GM12878 (cell line): ENCODE measurements around a stretch of chr5.

DNA sequence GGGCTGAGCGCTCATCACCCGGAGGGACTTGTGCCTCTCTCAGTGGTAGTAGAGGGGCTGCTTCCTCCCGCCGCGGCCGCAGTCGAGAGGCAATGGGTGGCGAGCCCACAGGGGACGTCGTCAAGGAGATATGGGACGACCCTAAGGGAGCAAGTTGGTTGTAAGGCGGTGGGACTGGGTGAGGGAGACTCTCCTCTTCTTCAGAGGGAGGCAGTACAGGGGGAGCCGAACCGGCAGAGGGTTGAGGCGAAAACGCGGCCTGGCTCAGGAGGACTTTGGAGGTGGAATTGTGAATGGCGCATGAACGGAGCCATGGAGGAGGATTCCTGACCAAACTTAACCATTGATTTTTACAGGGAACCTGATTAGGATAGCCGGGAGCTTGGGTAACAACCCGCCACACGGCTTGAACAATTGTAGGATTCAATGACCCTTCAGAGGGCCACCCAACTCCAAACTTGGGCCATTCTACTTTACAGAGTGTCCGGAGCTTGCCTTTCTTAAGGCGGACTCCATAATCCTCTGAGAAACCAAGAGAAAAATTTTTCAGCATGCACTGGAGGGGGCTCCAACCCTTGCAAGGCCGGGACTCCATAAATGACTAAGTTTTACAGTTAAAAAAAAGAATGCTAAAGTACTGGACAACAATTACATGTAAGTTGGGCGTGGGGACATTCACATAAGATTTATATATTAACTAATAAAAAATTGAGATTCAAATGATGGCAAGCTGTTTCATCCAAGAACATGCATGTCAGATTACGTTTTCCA is 19.5 kb upstream of the RHOBTB3 start:
- RAMPAGE, long total RNA: no peak
- RRBS, 2 experiments: no CpG with 5 or more reads among the region's 27 CpGs
CAGE:
- cytosol, long polyA minus RNA: no peak
- cytosol, long polyA plus RNA: no peak
- long polyA plus RNA: no peak
- nucleolus, long total RNA: no peak
- nucleus, long polyA plus RNA: no peak
- nucleus, long total RNA: no peak

GRCh38 chr5:95768738-95769038 is 37.6 kb downstream of the RHOBTB3 start:
- RAMPAGE, long total RNA: no peak
- RRBS, 2 experiments: no CpG with 5 or more reads among the region's 8 CpGs
CAGE:
- cytosol, long polyA minus RNA: no peak
- cytosol, long polyA plus RNA: no peak
- long polyA plus RNA: no peak
- nucleolus, long total RNA: no peak
- nucleus, long polyA plus RNA: no peak
- nucleus, long total RNA: no peak

GRCh38 chr5:95843620-95844652 is 21.4 kb upstream of the GLRX start:
- RAMPAGE, long total RNA: no peak
- RRBS, 2 experiments: no CpG with 5 or more reads among the region's 12 CpGs
CAGE:
- cytosol, long polyA minus RNA: no peak
- cytosol, long polyA plus RNA: no peak
- long polyA plus RNA: no peak
- nucleolus, long total RNA: no peak
- nucleus, long polyA plus RNA: no peak
- nucleus, long total RNA: no peak

GRCh38 chr5:95853423-95854053 is 31.0 kb upstream of the GLRX start:
- RAMPAGE, long total RNA: no peak
- RRBS, 2 experiments: no CpG with 5 or more reads among the region's 3 CpGs
CAGE:
- cytosol, long polyA minus RNA: no peak
- cytosol, long polyA plus RNA: no peak
- long polyA plus RNA: no peak
- nucleolus, long total RNA: no peak
- nucleus, long polyA plus RNA: no peak
- nucleus, long total RNA: no peak

GRCh38 chr5:95869906-95870784 is 47.6 kb upstream of the GLRX start:
- RAMPAGE, long total RNA: no peak
- RRBS, 2 experiments: no CpG with 5 or more reads among the region's 3 CpGs
CAGE:
- cytosol, long polyA minus RNA: no peak
- cytosol, long polyA plus RNA: no peak
- long polyA plus RNA: no peak
- nucleolus, long total RNA: no peak
- nucleus, long polyA plus RNA: no peak
- nucleus, long total RNA: no peak

DNA sequence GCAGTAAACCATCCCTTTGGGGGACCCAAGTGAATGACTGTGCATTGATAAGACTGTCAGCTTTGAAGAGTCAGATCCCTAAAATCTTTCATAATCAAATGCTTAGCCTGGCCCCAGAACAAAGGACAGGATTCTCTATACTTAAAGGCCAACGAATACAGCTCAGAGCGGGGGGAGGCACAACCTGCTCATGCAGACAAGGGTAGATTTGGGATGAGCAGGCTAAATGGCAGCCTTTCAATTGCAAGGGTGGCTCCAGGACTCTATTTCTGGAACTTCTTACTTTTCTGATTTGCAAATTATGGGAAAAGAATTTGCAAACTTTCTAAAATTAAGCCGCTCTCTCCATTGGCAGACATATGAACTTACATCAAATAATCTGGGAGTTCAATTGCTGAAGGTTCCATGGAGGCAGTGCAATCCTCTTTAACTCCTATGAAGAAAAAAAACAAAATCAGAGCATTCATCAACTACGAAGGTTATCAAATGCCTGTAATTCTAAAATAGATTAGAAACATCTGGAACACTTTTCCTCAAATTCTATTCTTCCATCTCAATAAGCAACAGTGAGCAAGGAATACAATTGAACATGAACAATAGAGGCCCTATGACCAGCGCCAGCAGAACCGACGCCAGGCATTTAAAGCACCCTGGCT is 66.3 kb downstream of the ELL2 start:
- RAMPAGE, long total RNA: no peak
- RRBS, 2 experiments: no CpG with 5 or more reads among the region's 7 CpGs
CAGE:
- cytosol, long polyA minus RNA: no peak
- cytosol, long polyA plus RNA: no peak
- long polyA plus RNA: no peak
- nucleolus, long total RNA: no peak
- nucleus, long polyA plus RNA: no peak
- nucleus, long total RNA: no peak

DNA sequence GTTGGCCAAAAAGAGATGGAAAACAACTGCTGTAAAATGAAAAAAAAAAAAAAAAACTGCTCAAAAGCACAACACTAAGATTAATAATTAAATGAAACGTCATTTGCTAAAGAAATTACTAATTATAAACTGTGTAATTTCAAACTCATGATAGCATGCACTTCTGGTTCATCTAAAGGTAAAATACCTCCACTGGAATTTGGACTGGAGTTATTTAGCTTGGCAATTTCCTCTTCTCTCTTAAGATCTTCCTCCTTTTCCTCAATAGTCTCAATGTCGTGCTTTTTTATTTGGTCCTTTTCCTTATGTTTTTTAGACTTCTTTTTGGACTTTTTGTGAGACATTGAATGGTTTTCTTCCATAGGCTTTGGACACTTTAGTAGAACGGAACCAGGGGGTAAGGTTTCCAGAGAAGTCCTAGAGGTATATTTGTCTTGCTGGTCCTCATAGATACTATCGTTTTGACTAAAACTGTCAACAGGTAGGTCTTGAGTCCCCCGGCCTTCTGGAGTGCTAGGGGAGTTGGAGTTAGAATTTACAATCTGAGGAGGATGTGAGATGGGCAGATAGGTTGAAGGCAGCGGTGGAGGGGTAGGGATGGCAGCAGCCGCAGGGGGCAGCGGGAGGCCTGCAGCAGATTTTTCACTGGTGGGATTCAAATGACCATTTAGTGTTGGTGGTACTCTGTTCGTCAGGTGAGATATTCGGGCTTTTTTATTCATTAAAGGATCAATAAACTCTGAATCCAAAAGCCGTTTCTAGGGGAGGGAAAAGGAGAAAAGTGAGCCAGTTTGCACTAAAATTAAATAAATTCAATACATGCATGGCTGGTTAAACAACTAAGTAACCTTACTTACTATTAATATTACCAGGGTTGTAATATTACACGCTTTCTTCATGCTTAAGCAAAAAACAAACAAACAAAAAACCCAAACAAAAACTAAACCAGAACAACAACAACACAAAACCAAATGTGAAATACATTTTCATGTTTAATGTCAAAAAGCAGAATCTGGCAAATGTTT is 63.3 kb downstream of the ELL2 start:
- RAMPAGE, long total RNA: no peak
- RRBS, 2 experiments: no CpG with 5 or more reads among the region's 12 CpGs
CAGE:
- cytosol, long polyA minus RNA: start-site peak on the minus strand centred at position 962 of the sequence, 8 bp wide, 20 reads
- cytosol, long polyA plus RNA: no peak
- long polyA plus RNA: no peak
- nucleolus, long total RNA: no peak
- nucleus, long polyA plus RNA: no peak
- nucleus, long total RNA: no peak

DNA sequence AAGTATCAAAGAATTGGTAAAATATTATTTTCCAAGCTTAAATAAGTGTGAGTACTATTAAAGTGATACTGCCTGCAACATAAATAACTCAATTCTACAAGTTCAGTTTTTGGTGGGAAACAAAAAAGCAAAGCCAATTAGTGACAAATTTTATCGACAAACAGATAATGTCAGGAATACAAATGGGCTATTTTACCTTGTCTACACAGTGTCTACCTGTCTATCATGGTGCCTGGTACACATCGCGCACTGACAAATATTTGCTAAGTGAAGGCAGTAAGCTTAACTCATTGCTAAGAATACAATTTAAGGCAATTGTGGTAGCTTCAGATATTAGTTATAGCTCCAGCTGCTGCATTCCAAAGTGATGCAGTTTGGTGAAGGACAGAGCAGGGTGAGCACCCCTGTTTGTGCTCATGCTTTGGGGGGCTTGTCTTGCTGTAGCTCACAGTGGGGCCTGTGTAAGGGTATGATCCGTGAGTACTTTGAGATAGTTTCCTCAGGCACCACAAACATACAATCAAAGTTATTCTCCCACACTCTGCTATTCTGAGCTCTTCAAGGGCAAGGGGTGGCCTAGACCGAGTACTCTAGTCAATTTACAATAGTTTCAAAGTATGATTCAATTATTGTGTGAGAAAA is 24.8 kb downstream of the ELL2 start:
- RAMPAGE, long total RNA: no peak
- RRBS, 2 experiments: no CpG with 5 or more reads among the region's 5 CpGs
CAGE:
- cytosol, long polyA minus RNA: no peak
- cytosol, long polyA plus RNA: no peak
- long polyA plus RNA: no peak
- nucleolus, long total RNA: no peak
- nucleus, long polyA plus RNA: no peak
- nucleus, long total RNA: no peak

DNA sequence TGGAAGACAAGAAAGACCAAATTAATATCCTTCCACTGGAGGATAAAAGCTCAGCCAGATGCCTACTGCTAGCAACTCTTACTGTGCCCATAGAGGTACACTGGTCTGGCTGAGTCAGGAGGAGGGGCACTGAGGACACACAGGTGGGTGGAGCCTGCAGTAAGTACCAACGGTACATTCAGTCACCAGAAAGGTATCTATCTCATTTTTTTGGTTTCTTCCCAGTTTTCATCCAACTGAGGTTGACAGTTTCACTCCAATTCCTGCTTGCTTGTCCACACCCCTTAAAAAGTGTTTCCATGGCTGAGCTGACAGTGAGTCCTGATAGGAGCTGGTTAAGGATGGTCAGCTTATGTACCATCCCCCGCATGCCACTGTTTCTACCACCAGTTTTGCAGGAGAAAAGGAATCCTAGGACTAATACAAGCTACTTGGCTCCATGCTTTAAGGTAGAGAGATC is 3.3 kb downstream of the ELL2 start:
- RAMPAGE, long total RNA: no peak
- RRBS, 2 experiments: no CpG with 5 or more reads among the region's 2 CpGs
CAGE:
- cytosol, long polyA minus RNA: no peak
- cytosol, long polyA plus RNA: no peak
- long polyA plus RNA: no peak
- nucleolus, long total RNA: no peak
- nucleus, long polyA plus RNA: no peak
- nucleus, long total RNA: no peak

GRCh38 chr5:95962693-95963155 is 1.1 kb upstream of the ELL2 start:
- RAMPAGE, long total RNA: no peak
- RRBS, 2 experiments: no CpG with 5 or more reads among the region's 6 CpGs
CAGE:
- cytosol, long polyA minus RNA: no peak
- cytosol, long polyA plus RNA: no peak
- long polyA plus RNA: no peak
- nucleolus, long total RNA: no peak
- nucleus, long polyA plus RNA: no peak
- nucleus, long total RNA: no peak

- RAMPAGE, long total RNA: no peak
- RRBS, 2 experiments: no CpG with 5 or more reads among the region's 1 CpG
CAGE:
- cytosol, long polyA minus RNA: no peak
- cytosol, long polyA plus RNA: no peak
- long polyA plus RNA: no peak
- nucleolus, long total RNA: no peak
- nucleus, long polyA plus RNA: no peak
- nucleus, long total RNA: no peak
These were observed 148.8 kb upstream of the ELL2 start for GRCh38 chr5:96110380-96110955.

DNA sequence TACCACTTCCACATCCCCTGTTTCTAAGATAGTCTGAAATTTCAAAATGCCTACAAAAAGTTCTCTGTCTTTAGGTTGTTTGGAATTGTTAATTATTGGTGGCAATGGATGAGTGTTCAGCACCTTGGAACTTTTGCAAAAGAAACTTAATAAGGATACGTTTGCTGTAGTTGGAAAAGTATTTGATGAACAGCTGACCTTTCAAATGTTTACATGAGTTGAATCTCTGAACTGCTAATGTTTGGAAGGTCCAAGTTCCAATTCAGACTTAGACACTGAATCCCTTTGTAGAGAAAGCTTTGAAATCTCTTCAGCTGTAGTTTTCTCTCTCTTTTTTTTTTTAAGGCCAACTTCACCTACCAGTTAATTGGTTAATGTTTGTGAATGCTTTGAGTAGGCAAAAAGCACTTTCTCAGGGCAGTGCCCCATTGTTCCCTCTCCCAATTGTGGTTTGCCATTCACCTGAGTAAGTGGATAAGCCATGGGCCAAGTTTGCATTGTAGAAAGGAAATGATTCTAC is 156.3 kb upstream of the ELL2 start:
- RAMPAGE, long total RNA: no peak
- RRBS, 2 experiments: no CpG with 5 or more reads among the region's 1 CpG
CAGE:
- cytosol, long polyA minus RNA: no peak
- cytosol, long polyA plus RNA: no peak
- long polyA plus RNA: no peak
- nucleolus, long total RNA: no peak
- nucleus, long polyA plus RNA: no peak
- nucleus, long total RNA: no peak

GRCh38 chr5:96171797-96172430 is 210.3 kb upstream of the ELL2 start:
- RAMPAGE, long total RNA: no peak
- RRBS, 2 experiments: no CpG with 5 or more reads among the region's 11 CpGs
CAGE:
- cytosol, long polyA minus RNA: no peak
- cytosol, long polyA plus RNA: no peak
- long polyA plus RNA: no peak
- nucleolus, long total RNA: no peak
- nucleus, long polyA plus RNA: no peak
- nucleus, long total RNA: no peak

DNA sequence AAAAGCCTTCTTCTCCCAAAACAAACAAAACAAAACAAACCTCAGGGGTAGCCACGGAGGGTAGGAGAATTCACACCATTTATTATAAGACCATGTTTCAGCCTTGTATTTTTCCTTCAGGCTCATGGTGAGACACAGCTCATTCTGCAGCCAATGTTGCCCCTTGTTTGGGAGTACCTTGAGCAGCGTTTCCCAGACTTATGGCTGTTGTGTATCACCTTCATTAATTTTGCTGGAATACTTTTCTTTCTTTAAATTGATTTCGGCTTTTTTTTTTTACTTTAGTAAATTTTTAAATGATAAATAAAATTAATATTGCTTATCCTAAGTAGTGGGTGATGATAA is 100.9 kb downstream of the PCSK1 start:
- RAMPAGE, long total RNA: no peak
- RRBS, 2 experiments: no CpG with 5 or more reads among the region's 3 CpGs
CAGE:
- cytosol, long polyA minus RNA: no peak
- cytosol, long polyA plus RNA: no peak
- long polyA plus RNA: no peak
- nucleolus, long total RNA: no peak
- nucleus, long polyA plus RNA: no peak
- nucleus, long total RNA: no peak

- RAMPAGE, long total RNA: no peak
- RRBS, 2 experiments: no CpG with 5 or more reads among the region's 21 CpGs
CAGE:
- cytosol, long polyA minus RNA: no peak
- cytosol, long polyA plus RNA: no peak
- long polyA plus RNA: no peak
- nucleolus, long total RNA: no peak
- nucleus, long polyA plus RNA: no peak
- nucleus, long total RNA: no peak
These were observed 1.1 kb upstream of the CAST start for GRCh38 chr5:96660864-96661785.

DNA sequence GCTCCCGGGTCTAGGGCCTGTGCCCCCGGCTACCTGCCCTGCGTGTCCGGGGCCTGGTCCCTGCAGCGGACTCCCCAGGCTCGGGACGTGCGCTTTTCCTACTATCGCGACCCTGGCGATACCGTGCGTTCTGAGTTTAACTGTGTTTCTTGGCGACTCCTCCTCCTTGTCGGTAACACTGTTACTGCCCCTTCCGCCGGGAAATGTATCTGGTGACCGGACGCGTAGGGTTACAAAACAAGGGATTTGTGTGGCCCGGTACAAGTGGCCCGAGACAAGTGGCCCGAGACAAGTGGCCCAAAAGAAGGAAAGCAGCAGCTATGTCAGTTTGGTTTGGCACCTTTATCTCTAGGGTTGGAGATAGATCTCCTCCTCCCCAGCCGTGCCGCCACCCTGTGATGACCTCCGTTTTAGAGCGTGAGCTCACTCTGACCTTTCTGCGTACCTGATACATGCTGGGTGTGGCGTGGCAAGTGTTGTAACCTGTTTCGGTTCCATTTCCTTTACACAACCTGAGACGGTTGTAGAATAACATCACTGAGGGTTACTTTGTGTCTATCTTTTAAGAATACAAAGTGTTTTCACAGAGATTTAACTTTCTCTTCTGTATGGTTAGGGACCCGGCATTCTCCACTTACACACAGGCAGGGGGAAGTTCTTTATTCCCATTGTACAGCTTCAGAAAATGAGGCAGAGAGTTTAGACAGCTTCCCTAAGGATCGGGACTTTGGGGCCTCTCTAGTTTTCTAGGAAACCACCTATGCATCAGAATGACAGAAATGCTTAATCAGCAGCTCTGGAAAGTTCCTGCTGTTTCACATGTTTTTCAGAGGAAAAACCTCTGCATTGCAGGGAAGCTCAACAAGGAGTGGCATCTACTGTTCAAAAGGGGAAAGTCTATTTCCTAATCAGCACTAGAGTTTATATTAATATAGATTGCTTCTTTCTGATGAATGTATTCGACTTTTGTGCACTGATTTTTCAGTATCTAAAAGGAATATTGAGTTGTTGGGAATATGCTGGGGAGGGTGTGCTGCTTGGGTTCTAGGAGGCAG is 41.1 kb downstream of the CAST start:
- RAMPAGE, long total RNA: no peak
- RRBS, 2 experiments: 1 to 4% methylated on average over 1 to 4 of the region's 34 CpGs
CAGE:
- cytosol, long polyA minus RNA: no peak
- cytosol, long polyA plus RNA: no peak
- long polyA plus RNA: no peak
- nucleolus, long total RNA: no peak
- nucleus, long polyA plus RNA: no peak
- nucleus, long total RNA: no peak

GRCh38 chr5:96704011-96704411 is 41.8 kb downstream of the CAST start:
- RAMPAGE, long total RNA: no peak
- RRBS, 2 experiments: no CpG with 5 or more reads among the region's 4 CpGs
CAGE:
- cytosol, long polyA minus RNA: no peak
- cytosol, long polyA plus RNA: no peak
- long polyA plus RNA: no peak
- nucleolus, long total RNA: no peak
- nucleus, long polyA plus RNA: no peak
- nucleus, long total RNA: no peak

DNA sequence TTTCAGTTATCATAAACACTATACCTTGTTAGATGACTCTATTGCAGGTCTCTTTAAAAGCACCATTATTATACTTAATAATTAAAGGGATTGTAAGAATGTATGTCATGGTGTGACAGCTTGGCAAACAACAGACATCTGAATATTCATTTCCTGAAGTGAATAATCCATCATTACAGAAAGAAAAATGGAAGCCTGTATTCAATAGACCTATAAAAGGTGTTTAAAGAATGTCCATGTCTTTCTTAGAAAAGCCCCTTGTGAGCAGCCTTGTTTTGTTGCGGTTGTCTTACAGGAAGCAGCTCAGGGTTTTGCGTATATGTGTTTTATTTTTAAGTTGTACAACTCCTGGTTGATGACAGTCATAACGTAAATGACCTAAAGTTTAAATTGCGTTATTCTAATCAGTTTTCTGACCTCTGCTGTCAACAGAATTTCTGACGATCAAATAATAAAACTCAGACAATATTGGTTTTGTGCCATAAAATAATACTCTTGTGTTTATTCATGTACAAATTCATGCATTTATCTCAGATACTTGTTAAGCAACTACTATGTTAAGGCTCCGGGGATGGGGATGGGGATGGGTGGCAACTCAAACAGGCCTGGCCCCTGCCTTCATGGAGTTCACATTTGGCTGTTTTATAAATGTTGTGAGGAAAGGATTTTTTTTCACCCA is 53.9 kb downstream of the CAST start:
- RAMPAGE, long total RNA: no peak
- RRBS, 2 experiments: no CpG with 5 or more reads among the region's 6 CpGs
CAGE:
- cytosol, long polyA minus RNA: no peak
- cytosol, long polyA plus RNA: no peak
- long polyA plus RNA: no peak
- nucleolus, long total RNA: no peak
- nucleus, long polyA plus RNA: no peak
- nucleus, long total RNA: no peak

DNA sequence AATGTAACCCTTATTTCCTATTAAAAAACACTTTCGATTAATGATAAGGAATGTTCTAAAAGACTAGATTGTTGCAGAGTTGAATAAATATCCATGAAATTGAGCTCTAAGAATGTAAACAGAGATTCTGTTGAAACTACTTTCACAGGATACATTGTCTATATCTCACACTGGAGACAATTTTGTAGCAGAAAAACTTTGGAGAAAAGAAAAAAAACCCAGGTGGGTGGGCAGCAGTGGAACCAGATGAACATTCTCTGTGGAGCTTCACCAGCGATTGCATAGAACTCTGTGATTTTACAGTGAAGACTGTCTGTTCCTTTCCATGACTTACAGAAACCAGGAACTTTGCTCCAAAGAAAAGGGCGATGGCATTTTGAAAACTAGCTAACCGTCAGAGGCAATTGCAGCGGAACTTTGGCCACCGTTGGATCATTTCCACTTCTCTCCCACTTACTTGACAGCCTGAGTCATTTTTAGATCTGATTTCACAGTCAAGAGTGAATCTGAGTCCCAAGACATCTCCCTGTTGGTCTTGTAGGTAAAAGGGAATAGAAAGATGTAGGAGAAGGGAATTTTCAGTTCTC is 20.9 kb upstream of the ERAP2 start:
- RAMPAGE, long total RNA: no peak
- RRBS, 2 experiments: no CpG with 5 or more reads among the region's 6 CpGs
CAGE:
- cytosol, long polyA minus RNA: no peak
- cytosol, long polyA plus RNA: no peak
- long polyA plus RNA: no peak
- nucleolus, long total RNA: no peak
- nucleus, long polyA plus RNA: no peak
- nucleus, long total RNA: no peak

- RAMPAGE, long total RNA: no peak
- RRBS, 2 experiments: no CpG with 5 or more reads among the region's 14 CpGs
CAGE:
- cytosol, long polyA minus RNA: no peak
- cytosol, long polyA plus RNA: no peak
- long polyA plus RNA: no peak
- nucleolus, long total RNA: no peak
- nucleus, long polyA plus RNA: no peak
- nucleus, long total RNA: no peak
These were observed 833 bp downstream of the ERAP2 start for GRCh38 chr5:96876970-96877695.